MCF 10A (cell line): Measurements from ENCODE around the genes SLC11A1 and SLC23A3.

DNA sequence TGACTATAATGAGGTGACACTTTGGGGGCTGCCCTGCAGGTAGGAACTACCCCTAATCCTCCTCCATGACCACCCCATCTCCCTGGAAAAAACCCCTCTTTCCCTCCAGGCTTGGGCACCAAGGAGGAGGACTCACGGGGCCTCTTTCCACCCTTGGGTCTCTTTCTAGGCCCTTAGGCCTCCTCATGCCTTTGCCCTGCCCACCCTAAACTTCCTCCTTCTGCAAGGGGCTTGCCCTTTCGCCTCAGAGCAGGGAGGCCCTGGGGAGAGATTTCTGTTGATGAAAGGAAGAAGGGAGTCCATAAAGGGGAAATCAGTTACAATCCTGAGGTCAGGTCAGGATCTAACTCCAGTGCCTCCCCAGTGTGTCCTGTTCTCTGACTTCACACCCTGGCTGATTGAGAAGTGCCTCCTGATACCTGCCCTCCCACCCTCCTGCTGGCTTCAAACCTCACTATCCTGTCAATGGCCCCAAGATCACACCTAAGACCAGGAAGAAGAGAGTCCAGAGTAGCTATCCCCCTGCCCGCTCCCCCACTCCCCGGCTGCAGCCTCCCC, 16.7 kb upstream of the TNS1 start:
- PRO-cap: no peak
- RRBS: 96% methylated on average over 1 of the region's 4 CpGs

DNA sequence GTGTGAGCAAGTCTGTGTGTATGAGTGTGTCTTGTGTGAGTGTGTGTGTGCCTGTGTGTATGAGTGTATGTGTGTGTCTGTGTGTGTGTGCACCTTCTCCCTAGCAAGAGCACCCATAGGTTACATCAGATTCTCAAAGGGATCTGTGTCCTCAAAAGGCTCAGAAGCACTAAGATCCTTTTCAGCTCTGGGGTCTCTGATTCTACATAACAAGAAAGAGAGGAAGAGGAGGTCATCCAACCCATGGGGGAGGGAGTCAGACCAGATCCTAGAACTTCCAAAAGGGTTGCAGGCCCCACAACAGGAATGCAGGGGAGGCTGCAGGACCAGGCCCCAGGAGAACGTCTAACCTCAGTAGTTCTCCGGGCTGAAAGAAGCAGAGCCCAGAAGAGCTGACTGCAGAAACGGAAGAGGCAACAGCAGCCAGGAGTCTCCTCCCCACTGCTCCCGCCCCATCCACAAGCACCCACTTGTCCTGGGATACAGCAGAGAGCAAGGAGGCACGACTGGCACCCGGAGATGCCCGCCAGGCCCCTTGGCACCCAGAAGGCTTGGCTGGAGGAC, 28.8 kb upstream of the TNS1 start:
- PRO-cap: no peak
- RRBS: no CpG with 5 or more reads among the region's 7 CpGs

DNA sequence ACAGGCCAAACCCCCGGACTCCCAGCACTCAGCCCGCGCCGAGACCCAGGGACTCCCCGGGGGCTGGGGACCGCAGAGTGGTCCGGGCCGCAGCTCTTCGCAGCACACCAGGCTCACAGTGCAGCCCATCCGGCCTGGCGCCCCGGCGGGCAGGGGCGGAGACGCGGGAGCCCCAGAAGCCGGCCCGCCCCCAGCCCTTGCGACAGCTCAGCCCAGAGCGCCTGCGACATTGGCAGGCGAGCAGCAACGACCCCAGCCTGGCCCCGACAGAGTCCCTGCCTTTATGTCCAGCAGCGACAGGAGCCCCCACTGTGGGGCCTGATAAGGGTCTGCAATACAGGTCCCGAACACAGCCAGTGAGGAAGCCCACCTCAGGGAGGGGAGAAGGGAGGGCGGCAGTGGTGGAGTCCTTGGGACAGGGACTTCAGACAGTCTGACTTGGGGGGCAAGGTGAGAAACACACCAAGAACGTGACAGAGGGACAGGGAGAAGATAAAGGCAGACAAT, 31.1 kb upstream of the TNS1 start:
- PRO-cap: no peak
- RRBS: 63% methylated on average over 14 of the region's 28 CpGs

- PRO-cap: no peak
- RRBS: no CpG with 5 or more reads among the region's 5 CpGs
These were observed 737 bp upstream of the CXCR2 start for GRCh38 chr2:218125080-218125502.

- PRO-cap: no peak
- RRBS: no CpG with 5 or more reads among the region's 2 CpGs
These were observed 21.0 kb downstream of the ARPC2 start for GRCh38 chr2:218237950-218238436.

GRCh38 chr2:218264689-218265267, 4.0 kb downstream of the GPBAR1 start:
- PRO-cap: no peak
- RRBS: no CpG with 5 or more reads among the region's 18 CpGs

DNA sequence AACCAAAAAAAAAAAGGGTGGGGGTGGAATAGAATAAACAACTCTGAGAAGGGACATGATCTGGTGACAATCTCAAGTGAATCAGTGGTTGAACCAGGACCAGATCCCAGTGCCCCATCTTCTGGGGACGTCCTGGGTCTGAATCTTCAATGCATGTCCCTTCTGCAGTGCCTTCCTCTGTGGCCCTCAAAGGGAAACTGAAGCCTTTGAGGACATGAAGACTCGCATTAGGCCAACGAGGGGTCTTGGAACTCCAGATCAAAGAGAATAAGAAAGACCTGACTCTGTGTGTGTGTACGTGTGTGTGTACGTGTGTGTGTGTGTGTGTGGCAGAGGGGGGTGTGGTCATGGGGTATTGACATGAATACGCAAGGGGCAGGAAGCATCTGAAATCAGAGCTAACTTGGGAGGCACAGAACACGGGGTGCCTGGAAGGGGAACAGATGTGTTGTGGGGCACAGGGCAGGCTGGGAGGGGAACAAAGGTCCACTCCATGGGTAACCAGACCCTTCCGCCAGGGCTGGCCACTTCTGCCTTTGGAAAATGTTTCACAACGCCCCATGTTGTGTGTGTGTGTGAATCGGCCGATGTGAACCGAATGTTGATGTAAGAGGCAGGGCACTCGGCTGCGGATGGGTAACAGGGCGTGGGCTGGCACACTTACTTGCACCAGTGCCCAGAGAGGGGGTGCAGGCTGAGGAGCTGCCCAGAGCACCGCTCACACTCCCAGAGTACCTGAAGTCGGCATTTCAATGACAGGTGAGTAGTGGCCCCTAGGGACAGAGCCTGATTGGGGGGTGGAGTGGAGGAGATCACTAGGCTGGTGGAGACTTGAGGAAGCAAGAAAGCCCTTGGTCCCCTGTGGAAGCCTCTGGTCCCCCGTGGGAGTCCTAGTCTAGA, at the start of gene SLC11A1:
Gene SLC11A1 (plus strand): TSS at position 657 of the 900 bp plus-strand sequence.
- PRO-cap: no peak
- RRBS: no CpG with 5 or more reads among the region's 18 CpGs

GRCh38 chr2:218404637-218405036, 5.0 kb downstream of the CTDSP1 start:
- PRO-cap: no peak
- RRBS: no CpG with 5 or more reads among the region's 3 CpGs

DNA sequence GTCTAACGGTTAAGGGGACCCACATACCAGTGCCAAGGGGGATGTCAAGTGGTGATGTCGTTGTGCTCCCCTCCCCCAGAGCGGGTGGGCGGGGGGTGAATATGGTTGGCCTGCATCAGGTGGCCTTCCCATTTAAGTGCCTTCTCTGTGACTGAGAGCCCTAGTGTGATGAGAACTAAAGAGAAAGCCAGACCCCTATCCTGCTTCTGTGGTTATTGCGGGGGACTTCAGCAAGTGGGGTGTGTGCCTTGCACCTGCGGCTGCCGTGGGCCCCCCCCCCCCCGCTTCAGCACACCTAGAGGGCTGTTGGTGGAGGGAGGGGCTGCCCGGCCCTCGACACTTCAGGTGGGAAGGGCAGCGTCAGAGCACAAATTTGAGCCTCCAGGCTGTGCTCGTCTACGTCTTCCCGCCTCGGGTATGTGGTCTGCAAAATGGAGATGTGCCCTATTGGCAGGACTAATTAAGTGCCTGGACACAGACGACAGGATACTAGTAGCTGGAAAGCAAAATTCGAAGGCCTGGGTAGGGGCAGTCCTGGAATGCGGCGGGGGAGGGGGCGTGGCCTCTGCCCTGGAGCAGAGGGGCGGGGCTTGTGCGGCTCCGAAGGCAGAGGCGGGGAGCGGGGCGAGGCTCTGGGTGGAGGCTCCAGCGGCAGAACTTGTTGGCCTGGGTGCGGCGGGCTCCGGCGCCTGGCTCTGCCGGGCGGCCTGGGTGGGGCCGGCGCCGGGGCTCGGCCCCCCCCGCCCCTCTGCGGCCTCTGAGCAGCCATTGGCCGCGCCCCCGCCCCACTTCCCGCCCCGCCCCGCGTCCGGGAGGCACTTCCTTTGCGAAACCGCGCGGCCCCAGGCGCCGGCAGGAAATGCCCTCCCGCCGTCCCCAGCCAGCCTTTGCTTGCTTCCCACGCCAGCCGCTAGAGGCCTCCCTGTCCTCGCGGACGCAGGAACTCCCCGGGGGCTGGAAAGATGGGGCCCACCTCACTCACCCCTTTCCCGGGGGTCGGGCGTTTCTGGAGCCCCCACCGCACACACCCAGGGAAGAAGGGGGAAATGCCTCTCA, 6.4 kb downstream of the CTDSP1 start:
- PRO-cap: bidirectional peak, plus-strand start at position 661 of the sequence, minus-strand start at position 516 of the sequence; bidirectional peak, plus-strand start at position 906 of the sequence, minus-strand start at position 697 of the sequence
- RRBS: 2% methylated on average over 23 of the region's 65 CpGs

DNA sequence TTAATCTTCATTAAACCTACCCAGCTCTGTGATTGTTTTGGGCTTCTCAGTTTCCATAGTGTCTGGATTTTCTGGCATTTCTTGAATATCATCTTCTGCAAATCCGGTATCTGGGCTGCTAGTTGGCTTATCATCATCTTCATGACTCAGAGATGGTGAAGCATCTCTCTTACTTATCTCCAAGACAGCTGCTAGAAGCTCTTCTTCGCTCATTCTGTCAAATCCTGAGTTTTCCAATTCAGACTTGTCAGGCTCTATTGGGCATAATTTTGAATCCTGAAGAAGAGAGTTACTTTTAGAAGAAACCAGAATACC, 55.6 kb downstream of the VIL1 start:
- PRO-cap: no peak
- RRBS: no CpG with 5 or more reads among the region's 2 CpGs

DNA sequence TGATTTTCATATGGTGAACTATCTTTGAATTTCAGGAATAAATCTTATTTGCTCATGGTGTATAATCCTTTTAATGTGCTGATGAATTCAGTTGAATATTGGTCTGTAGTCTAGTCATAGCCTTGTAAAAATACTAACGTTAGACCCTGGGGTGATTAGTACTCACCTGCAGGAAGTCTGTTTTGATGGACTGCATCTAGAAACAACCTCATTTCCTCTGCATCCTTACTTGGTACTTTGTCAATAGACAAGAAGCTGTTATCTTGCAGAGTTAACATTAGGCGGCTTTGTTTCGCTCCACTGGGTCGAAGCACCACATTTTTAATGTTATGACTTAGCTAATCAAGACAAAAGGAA, 14.8 kb downstream of the USP37 start:
- PRO-cap: no peak
- RRBS: no CpG with 5 or more reads among the region's 4 CpGs

- PRO-cap: no peak
- RRBS: no CpG with 5 or more reads among the region's 16 CpGs
These were observed 377 bp downstream of the BCS1L start for GRCh38 chr2:218659834-218660286.

- PRO-cap: no peak
- RRBS: no CpG with 5 or more reads among the region's 5 CpGs
These were observed 24.0 kb upstream of the CYP27A1 start for GRCh38 chr2:218757857-218758373.

GRCh38 chr2:218831492-218832118, 28.0 kb upstream of the WNT6 start:
- PRO-cap: no peak
- RRBS: 59% methylated on average over 4 of the region's 15 CpGs

GRCh38 chr2:218860773-218861495, 1.3 kb downstream of the WNT6 start:
- PRO-cap: no peak
- RRBS: 75% methylated on average over 5 of the region's 32 CpGs

- PRO-cap: bidirectional peak, plus-strand start at chr2:219002169, minus-strand start at chr2:219001977
- RRBS: 2% methylated on average over 4 of the region's 31 CpGs
These were observed 8.7 kb upstream of the CRYBA2 start for GRCh38 chr2:219001866-219002383.

GRCh38 chr2:219112944-219113578, 47.6 kb downstream of the NHEJ1 start:
- PRO-cap: no peak
- RRBS: no CpG with 5 or more reads among the region's 6 CpGs

- PRO-cap: no peak
- RRBS: no CpG with 5 or more reads among the region's 7 CpGs
These were observed at the start of gene SLC23A3 for GRCh38 chr2:219169925-219170527. SLC23A3 (minus strand) TSS chr2:219170029.

DNA sequence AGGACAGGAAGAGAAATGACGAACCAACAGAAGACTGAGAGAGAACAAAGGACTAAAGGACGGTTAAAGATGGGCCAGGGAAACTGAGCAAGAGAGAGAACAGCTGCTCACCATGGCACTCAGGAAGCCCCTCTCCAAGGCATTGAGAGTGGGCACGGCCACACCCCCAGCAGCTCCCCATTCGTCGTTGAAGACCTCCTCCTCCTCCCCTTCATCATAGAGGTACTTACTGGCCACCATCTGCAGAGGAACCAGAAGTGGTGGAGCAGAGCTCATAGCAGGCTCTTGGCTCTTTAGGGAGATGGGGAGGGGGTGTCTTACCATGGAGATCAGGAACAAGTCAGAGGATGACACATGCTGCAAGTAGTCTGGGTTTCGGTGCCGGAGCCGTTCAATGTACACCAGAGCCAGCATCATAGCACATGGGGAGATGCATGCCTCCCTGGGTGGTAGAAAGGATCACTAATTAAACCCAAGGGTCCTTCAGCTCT, 2.0 kb downstream of the CNPPD1 start:
- PRO-cap: no peak
- RRBS: no CpG with 5 or more reads among the region's 8 CpGs

DNA sequence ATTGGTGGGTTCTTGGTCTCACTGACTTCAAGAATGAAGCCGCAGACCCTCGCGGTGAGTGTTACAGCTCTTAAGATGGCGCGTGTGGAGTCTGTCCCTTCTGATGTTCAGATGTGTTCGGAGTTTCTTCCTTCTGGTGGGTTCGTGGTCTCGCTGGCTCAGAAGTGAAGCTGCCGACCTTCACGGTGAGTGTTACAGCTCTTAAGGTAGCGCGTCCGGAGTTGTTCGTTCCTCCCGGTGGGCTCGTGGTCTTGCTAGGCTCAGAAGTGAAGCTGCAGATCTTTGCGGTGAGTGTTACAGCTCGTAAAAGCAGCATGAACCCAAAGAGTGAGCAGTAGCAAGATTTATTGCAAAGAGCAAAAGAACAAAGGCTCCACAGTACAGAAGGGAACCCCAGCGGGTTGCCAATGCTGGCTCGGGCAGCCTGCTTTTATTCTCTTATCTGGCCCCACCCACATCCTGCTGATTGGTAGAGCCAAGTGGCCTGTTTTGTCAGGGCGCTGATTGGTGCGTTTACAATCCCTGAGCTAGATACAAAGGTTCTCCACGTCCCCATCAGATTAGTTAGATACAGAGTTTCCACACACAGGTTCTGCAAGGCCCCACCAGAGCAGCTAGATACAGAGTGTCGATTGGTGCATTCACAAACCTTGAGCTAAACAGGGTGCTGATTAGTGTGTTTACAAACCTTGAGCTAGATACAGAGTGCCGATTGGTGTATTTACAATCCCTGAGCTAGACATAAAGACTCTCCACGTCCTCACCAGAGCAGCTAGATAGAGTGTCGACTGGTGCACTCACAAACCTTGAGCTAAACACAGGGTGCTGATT, 5.9 kb upstream of the ZFAND2B start:
- PRO-cap: no peak
- RRBS: no CpG with 5 or more reads among the region's 27 CpGs